GM23248 (cell line): ENCODE measurements around a stretch of chr3.

- RAMPAGE, long total RNA: no peak
These were observed 94.4 kb downstream of the LSM3 start for GRCh38 chr3:14272806-14273573.

- RAMPAGE, long total RNA: no peak
These were observed 22.6 kb upstream of the SLC6A6 start for GRCh38 chr3:14379866-14380105.

DNA sequence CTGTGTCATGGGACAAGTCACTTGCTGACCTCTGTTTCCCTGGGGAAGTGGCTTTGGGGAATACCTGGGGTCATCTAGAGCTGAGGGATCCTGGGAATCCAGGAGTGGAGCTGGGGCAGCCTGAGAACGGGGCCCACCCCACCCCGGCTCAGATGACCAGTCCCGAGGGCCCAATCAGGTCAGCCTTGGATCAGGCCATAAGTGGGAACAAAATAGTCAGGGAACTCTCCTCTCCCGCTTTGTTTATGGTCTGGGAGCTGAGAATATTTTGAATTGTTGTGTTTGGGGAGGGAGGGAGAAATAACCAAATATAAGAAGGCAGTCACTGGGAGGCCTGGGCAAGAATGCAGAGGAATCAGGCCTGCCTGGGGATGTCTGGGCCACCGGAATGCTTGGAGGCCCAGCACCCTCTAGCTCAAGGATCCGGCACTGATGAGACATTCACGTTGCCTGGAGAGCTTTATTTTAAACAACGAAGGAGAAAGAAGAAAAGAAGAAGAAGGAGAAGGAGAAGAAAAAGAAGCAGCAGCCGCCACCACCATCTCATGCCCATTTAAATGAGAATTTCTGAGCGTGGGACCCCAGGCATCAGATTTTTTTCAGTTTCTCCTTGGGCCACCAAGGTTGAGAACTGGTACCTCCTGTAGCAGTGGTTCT is 8.7 kb upstream of the SLC6A6 start:
- RAMPAGE, long total RNA: no peak

DNA sequence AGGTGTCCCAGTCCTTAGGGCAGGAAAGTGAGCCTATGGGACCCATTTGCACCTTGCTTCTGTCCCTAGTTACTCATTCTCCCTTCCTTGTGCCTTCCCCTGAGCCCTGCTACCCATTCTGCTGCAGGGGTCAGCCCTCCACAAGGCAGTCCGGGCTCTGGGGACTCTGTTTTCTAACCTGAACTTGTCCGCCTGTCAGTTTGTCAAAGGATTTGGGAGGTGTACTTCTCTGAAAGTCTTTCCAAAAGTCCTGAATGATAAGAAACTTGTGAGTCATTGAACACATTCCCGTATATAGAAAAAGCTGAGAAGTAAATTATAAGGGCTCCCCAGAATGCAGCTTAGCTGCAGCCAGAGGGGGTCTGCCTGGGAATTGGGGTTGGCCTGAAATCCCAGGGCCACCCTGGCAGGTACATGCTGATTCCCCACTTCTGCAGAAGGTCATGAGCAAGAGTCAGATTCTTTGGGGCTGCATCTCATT is 2.8 kb downstream of the SLC6A6 start:
- RAMPAGE, long total RNA: no peak

- RAMPAGE, long total RNA: no peak
These were observed 26.9 kb downstream of the SLC6A6 start for GRCh38 chr3:14429207-14429767.

GRCh38 chr3:14454411-14454873 is 52.0 kb downstream of the SLC6A6 start:
- RAMPAGE, long total RNA: no peak

GRCh38 chr3:14522862-14523707 is 17.1 kb downstream of the GRIP2 start:
- RAMPAGE, long total RNA: no peak

- RAMPAGE, long total RNA: no peak
These were observed 23.2 kb downstream of the FGD5 start for GRCh38 chr3:14841878-14842353.

DNA sequence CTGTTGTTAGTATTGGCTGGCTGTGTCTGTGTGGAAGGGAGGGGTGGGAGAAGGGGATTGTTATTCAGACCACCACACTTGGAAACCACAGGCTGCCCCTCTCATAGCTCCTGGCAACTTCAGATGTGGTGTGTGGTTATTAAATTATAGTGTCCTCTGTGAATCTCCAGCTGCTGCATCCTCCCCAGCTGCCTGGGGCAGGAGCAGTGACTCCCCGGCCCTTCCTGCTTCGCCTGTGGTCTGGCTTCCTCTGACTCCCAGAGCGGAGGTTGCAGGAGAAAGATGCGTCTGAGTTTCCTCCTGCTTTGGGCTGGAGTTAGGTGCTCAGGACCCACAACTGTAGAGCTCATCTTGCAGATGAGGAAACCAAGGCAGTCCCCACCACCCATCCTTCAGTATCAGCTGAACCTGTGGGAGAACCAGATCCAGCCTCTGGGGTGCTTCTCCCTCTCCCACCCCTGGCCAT is 31.2 kb downstream of the FGD5 start:
- RAMPAGE, long total RNA: no peak

- RAMPAGE, long total RNA: no peak
These were observed 46.2 kb upstream of the NR2C2 start for GRCh38 chr3:14900987-14901868.

DNA sequence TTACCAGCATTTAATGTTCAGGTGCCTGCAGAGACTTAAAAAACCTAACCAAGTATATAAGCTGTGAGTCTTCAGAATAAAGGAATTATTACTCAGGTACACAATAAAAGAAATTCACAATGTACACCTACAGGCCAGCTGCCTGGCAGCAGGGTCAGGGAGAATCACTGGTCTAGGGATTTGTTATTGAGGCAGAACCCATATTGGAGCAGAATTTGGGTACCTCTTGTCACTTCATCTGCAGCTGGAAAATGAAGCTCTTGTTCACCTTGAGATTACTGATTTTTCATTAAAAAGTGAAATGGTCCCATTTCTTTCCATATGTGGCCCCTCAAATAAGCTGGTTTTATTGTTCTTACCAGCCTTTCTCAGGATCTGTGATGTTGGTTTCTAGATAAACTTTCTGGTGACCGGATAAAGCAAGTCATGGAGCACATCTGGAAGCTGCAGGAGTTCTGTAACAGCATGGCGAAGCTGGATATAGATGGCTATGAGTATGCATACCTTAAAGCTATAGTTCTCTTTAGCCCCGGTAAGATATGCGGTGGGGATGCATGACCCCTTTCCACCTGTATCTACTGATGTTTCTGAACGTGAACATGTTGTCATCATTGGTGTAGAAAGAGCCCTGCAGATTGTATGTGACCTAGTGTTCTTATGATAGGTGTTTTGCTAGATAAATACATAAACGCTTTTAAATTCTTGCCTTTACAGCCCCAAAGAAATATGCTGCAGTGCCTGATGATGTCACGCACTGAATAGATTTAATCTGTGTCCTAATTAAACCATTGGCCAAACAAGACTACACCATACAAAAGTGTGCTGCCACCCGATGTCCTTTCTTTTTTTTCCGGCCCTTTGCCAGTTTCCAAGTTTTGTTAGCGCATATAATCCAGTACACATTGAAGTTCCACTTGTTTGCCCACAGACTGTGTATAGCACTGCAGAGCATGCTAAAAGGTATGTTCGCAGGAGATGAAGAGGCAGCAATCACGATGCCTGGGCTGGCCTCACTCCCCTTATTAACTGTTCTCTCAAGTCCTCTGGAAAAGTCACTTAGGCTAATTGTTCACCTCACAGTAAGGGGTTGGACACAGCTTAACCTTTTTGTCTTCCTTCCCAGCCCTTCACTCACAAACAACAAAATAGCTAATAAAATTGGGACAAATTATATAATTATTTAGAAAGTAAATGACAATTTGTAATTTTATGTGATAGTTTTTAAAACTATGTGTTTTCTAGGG is 27.1 kb downstream of the MRPS25 start:
- RAMPAGE, long total RNA: no peak

DNA sequence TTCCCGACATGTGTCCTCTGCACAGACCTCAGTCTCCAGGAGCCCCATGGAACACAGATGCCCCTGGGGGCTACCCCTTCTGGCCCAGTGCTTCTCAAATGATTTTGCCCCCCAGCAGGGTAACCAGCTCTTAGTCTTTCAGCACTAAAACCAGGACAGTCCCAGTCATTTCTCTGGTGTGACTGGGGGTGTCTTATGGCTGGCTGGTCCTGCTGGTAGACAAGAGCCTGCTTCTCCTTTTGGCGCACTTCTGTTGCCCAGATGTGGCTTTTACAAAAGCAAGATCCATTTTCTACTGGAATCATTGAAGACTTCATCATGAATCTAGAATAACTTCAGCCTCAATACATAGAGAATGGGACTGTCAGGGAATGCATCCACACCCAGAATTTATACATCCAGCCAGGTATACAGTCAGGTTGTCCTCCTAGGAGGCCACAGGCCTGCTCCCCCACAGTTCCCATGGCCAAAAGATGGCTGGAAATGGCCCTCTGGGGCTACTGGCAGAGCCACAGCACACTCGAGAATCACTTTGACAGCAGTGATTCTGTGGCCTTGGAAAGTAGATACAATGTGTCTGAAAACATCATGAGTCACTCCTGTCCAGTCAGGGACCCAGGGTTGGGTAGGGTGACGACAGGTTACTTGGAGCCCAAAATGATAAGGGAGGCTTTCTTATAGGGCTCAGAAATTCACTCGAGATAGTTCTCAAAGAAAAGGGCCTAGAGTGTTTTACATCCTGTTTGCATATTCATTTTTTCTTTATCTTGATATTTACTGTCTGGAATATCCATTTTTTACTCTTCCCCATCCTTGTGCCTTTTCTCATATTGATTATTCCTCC is 24.5 kb downstream of the MRPS25 start:
- RAMPAGE, long total RNA: no peak

DNA sequence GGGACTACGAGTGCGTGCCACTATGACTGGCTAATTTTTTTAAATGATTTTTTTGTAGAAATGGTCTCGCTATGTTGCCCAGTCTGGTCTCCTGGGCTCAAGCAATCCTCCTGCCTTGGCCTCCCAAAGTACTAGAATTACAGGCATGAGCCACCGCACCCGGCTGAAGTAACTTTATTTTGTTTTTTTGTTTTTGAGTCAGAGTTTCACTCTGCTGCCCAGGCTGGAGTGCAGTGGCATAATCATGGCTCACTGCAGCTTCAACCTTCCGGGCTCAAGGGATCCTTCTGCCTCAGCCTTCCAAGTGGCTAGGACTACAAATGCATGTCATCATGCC is 5.5 kb downstream of the RBSN start:
- RAMPAGE, long total RNA: no peak

DNA sequence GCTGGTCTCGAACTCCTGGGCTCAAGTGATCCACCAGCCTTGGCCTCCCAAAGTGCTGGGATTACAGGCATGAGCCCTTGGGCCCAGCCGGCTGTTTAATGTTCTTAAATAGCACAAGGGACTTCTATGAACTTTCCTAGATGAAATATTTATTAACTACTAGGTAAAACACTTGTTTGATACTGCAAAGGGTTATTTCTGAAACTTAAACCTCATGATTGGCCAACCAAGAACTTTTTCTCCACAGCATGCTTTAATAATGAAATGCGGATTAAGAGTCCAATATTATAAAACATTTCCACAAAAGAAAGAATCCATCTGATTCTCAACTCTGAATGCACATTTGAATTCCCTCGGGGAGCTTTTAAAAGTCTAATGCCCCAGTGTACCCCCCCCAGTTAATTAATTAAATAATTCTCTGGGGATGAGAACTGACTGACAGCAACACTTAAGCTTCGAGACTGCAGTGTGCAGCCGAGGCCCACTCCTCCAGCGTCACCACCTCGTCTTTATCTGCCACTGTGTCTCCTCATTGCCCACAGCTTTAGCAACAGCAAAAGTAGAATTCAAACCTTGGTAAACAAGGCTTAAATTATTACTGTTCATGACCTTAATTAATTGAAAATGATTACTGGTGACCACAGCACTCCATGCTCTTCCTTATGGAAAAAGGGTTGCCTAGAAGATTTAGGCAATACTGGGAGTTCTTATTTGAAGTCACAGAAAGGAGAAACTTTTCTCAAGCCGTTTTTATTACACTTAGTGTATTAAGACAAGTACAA is 48.3 kb downstream of the CAPN7 start:
- RAMPAGE, long total RNA: no peak

GRCh38 chr3:15291733-15292284 is 40.6 kb downstream of the SH3BP5 start:
- RAMPAGE, long total RNA: no peak

GRCh38 chr3:15314876-15315521 is 17.4 kb downstream of the SH3BP5 start:
- RAMPAGE, long total RNA: no peak

- RAMPAGE, long total RNA: no peak
These were observed 6.2 kb downstream of the SH3BP5 start for GRCh38 chr3:15326102-15326729.

GRCh38 chr3:15685953-15686724 is 84.6 kb downstream of the BTD start:
- RAMPAGE, long total RNA: no peak

DNA sequence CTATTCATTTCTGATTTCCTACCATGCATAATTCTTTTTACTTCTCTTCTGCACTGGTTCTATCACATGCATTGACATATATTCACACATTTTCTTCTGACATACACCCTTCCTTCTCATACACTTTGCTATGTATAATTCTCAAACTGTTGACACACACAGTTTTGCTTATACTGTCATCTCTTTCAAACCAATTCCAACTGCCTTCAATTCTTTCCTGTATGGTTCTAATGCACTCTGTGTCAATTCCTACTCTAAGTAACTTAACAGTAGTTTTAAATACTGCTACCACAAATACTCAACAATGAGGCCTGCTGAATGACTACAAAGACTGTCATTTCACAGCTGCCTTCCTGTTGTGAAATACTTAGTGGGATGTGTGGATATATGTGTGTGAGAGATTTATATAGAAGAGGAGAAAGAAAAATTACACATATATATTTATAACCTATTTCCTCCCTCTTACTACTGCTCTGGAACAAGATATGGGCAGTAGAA is 88.9 kb downstream of the ANKRD28 start:
- RAMPAGE, long total RNA: no peak

DNA sequence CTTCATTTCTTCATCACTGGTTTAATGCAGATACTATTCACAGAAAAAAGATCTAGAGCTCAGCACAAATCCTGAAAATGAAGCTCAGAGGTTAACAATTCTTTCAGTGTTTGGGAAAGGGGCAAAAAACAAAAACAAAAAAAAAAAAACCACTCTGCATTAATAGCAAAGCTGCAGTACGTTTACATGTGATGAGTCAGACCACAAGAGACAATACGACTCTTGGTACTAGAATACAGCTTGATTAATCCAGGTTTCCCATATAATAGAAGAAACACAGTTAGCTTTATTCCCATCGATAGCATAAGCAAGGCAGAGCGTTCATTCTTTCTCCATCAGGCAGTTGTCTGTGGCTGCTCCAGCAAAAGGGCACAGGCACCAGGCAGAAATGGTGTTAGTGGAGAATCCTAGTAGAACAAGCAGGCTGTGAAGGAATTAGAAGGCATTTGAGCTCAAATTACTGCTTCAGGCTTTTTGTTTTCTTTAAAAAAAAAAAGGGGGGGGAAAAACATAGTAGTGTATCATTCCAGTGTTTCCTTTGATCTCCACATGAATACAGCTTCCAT is 622 bp downstream of the ANKRD28 start:
- RAMPAGE, long total RNA: no peak